ENCODE data around the gene NFYA.

- RRBS = no CpG with 5 or more reads among the region's 2 CpGs
Observed at GRCh38 chr6:40298541-40298819, 288.7 kb downstream of the LRFN2 start.

GRCh38 chr6:40377974-40378759, 209.0 kb downstream of the LRFN2 start:
- RRBS = no CpG with 5 or more reads among the region's 22 CpGs

DNA sequence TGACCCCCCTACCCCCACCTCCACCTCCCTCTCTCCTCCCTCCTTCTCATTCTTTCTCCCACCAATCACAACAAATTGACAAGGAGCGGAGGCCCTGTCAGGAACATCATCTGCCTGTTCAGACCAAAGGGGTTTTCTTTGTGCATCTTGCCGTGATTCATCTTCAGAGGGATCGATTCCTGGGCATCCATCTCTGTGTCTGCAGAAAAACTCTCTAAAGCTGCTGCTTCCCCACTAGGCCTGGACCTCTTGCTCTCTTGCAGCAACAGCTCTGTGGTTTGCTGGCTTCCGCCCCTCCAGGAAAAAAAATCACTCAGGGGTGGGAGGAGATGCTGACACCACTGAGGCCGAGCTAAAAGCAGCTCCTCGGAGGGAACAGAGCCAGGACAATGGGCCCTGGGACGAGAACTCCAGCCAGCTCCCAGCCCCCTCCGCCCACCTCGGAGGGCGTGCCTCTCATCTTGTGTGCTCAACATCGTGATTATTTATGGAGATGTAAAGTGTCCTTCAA, 53.3 kb upstream of the LRFN2 start:
- RRBS = no CpG with 5 or more reads among the region's 11 CpGs

GRCh38 chr6:40900565-40901240, 138.3 kb downstream of the UNC5CL start:
- RRBS = no CpG with 5 or more reads among the region's 10 CpGs

- RRBS = no CpG with 5 or more reads among the region's 7 CpGs
Observed at GRCh38 chr6:41055166-41055755, 2.3 kb downstream of the APOBEC2 start.

DNA sequence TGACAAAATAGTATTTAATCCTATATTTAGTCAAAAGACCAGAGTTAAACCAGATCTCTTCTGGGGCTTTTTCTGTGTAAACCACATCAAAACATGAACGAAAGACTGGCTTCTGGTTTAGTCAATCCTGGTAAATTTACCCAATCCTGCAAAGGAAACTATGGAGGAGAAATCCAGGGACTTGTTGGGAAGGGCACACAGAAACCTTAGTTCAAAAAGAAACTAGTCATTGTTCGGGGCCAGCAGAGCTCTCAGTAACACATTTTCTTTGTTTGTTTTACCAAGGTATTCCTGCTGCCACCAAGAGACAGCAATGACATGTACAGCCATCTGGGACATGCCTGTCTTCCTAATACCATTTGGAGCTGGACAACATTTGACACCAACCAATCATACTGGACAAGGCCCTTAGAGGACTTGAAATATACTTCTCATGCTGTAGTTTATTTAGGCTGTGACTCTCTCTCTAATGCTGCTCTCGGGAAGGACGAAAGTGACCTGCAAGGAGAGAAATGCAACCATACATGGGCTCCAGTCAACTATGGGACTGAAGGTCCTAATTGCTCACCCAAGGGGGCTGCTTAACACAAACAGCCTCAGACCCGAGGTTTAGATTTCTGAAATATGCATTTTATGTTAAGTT, 8.2 kb downstream of the OARD1 start:
- RRBS = no CpG with 5 or more reads among the region's 5 CpGs

GRCh38 chr6:41072708-41073577, at the start of gene NFYA:
Gene NFYA, plus strand, starts transcription at chr6:41072974.
- RRBS = 1% methylated on average over 18 of the region's 81 CpGs

DNA sequence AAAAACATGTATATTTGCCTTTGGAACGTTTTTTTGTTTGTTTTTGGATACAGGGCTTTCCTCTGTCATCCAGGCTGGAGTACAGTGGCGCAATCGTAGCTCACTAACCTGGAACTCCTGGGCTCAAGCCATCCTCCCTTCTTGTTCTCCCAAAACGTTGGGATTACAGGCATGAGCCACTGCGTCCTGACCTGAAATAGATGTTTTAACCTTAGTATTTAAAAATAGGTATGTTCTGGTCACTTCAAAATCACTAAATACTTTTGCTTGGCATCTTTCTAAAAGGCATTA, 2.3 kb downstream of the NFYA start:
- RRBS = no CpG with 5 or more reads among the region's 5 CpGs

- RRBS = no CpG with 5 or more reads among the region's 3 CpGs
Observed at GRCh38 chr6:41103945-41104635, 31.3 kb downstream of the NFYA start.

DNA sequence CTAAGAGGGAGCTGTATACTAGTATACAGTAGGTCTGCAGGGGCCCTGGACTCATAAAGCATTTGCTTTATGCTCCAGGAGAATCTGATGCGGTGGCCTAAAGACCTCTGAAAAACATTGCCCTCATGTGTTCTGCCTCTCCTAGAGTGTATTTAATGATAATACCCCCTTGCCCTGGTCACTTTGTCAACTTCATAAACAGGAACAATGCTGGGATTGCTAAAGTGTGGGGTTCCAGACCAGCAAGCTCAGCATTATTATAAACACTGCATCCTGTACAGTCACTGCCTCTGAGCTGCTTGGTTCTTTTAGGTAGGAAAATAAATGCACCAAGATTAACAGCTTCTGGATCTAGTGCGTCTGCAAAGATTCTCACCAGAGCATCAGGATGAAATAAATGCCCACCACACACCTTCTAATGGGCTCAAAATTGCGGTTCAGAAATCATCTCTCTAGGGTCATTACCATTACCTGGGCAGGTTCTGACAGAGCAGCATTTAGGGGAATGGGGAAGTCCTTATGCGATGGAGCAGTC, 12.2 kb downstream of the TREM1 start:
- RRBS = no CpG with 5 or more reads among the region's 4 CpGs

DNA sequence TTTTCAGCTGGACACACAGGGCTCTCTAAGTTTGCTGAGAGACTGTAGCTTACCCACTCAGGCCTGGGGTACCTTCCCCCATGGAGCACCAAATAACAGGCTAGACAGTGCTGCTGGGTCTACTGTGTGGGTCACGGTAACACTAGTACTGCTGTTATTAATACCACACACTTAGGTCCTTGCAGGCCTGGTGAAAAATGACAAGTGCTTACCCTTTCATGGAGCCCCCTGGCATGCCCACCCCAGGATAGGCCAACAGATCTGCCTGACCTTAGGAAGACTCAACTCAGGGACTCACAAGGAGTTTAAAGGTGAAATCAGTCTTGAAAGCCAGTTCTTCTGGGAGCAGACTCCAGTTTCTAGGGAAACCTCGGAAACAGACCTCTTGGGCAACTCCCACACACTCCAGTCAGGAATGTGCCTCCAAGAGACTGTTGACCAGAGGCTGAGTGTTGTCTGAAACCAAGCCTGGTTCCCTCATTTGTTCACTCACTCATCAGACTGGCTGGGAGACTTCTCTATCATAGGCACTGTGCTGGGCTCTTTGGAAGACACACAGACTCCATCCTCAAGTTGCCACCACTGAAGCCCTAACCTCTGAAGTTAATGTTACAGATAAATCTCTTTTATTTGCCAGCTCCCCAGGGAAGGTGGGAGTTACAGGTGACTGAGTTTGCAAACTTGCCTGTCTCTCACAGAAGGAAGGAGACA, 1.8 kb downstream of the TREM1 start:
- RRBS = no CpG with 5 or more reads among the region's 2 CpGs

- RRBS = no CpG with 5 or more reads among the region's 3 CpGs
Observed at GRCh38 chr6:41287967-41288420, 1.5 kb upstream of the TREM1 start.

DNA sequence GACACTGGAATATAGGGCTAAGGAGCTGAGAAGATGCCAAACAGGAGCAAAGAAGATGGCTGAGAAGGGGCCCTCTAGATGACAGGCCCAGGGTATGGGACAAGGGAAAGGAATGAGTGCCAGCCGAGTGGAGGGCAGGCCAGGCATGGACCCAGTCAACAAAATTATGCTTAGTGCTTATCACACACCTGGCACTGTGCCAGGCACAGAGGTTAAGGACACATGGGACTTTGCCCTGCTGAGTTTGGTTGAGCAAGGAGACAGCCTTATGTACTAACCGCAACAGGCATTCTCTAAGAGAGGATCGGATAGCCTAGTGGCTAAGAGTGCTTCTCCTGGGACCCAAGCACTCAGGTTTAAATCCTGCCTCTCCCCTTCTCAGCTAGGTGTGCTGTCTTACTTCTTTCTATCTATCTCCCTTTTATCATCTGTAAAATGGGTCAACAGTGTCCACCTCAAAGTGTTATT, 96.4 kb upstream of the FOXP4 start:
- RRBS = no CpG with 5 or more reads among the region's 3 CpGs

DNA sequence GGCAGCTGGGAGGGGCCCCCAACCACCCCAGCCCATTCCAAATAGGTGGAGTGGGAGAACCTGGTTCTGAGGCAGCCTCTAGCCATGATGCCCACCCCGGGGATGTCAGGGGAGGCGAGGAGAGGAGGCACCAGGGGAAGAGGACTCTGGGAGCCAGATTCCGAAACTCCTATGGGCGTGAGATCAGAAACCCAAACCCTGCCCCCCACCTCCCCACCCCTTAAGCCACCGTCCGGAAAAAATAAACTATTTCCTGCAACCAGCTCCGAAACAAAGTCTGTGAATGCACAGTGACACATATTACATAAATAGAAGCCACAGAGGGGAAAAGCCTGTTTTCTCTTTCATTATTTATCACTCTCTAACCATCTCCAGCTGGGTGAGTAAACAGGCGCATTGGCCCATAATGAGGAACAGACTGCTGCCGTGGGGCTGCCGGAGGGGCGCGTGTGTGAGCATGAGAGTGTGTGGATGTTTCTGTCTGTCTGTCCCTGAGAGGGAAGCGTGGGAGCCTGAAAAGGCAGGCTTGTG, 14.4 kb upstream of the FOXP4 start:
- RRBS = no CpG with 5 or more reads among the region's 13 CpGs

GRCh38 chr6:41551139-41551885, 5.1 kb downstream of the FOXP4 start:
- RRBS = 95% methylated on average over 3 of the region's 13 CpGs

GRCh38 chr6:41589420-41590379, 43.5 kb downstream of the FOXP4 start:
- RRBS = no CpG with 5 or more reads among the region's 36 CpGs

- RRBS = 61% methylated on average over 18 of the region's 49 CpGs
Observed at GRCh38 chr6:41682733-41683615, 44.7 kb downstream of the MDFI start.

DNA sequence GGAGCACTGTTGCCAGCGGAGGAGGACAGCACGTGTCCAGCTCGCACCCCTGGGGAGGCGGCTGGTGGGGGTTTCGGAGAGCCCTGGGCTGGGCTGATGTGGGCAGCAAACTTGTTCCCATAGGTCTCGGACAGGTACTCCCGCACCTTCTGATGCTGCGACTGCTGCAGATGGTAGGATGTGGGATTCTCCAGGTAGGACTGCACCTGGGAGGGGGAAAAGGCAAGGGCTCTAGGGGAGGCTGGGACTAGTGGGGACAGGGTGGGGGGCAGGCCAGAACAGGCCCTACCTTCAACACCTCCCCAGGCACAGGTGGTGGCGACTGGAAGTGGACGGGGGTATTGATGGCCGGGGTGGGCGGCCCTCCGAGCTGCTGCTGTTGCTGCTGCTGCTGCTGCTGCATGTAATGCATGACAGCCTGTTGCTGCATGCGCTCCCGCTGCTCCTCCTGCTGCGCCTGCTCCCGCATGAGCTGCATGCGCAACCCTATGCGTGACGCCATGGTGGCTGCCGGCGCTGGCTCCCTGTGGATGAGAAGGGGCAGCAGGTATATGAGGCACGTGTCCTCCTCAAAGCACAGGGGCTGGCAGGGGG, 44.6 kb downstream of the TFEB start:
- RRBS = no CpG with 5 or more reads among the region's 23 CpGs

All from PFSK-1 (cell line).